SK-MEL-5 (cell line): ENCODE measurements around the genes ENSG00000237378 and KLHL1.

DNA sequence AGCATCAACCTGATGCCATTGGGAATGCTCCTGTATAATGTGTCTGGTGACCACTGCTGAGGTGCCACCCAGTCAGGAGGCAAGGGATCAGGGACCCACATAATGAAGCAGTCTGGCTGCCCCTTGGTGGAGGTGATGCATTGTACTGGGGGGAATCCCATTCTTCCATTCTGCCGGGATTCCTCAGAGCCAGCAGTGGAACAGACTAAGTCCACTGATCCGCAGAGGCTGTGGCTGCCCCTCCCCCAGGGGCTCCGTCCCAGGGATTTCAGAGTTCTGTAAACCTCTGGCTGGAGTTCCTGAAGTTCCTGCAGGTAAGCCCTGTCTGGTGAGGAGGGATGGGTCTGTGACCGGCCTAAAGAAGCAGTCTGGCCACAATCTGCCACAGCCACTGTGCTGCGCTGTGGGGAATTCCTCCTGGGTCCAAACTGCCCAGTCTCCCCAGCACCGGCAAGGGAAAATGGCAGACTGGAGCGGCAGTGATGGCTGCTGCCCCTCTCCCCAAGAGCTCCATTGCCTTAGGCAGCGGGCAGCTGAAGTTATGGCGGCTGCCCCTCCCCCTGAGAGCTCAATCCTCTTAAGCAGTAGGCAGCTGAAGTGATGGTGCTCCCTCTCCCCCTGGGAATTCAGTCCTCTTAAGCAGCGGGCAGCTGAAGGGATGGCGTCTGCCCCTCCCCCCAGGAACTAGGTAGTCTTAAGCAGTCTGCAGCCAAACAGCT lies 155.6 kb downstream of the PCDH17 start:
RAMPAGE:
- cytosol, long total RNA, result no peak
- long total RNA, result no peak
- nucleus, long total RNA, result no peak

RAMPAGE:
- cytosol, long total RNA, result no peak
- long total RNA, result no peak
- nucleus, long total RNA, result no peak
Measured at GRCh38 chr13:58301699-58301974, 670.1 kb downstream of the PCDH17 start.

GRCh38 chr13:59368701-59369171 lies 795.0 kb downstream of the DIAPH3 start:
RAMPAGE:
- cytosol, long total RNA, result no peak
- long total RNA, result no peak
- nucleus, long total RNA, result no peak

GRCh38 chr13:60405259-60405728 lies 8.3 kb downstream of the TDRD3 start:
RAMPAGE:
- cytosol, long total RNA, result no peak
- long total RNA, result no peak
- nucleus, long total RNA, result no peak

GRCh38 chr13:63746434-63746862 lies at the start of gene ENSG00000237378:
Gene ENSG00000237378 (plus strand): TSS chr13:63746741.
RAMPAGE:
- cytosol, long total RNA, result no peak
- long total RNA, result no peak
- nucleus, long total RNA, result no peak

DNA sequence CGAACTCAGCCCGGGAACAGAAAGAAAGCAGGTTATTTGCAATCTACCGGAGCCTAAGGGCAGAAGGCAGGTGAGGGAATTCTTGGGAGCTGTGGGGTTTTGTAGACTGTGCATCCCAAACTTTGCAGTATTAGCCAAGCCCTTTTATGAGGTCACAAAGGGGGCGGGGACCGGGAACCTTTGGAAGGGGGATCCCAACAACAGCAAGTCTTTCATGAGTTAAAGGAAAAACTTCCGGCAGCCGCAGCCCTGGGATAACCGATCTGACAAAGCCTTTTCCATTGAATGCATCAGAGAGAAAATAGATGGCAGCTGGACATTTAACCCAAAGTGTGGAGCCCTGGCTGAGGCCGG lies 5.3 kb upstream of the ENSG00000285566 start:
RAMPAGE:
- cytosol, long total RNA, result no peak
- long total RNA, result no peak
- nucleus, long total RNA, result no peak

GRCh38 chr13:65813842-65814041 lies 1416.4 kb downstream of the PCDH9 start:
RAMPAGE:
- cytosol, long total RNA, result no peak
- long total RNA, result no peak
- nucleus, long total RNA, result no peak

DNA sequence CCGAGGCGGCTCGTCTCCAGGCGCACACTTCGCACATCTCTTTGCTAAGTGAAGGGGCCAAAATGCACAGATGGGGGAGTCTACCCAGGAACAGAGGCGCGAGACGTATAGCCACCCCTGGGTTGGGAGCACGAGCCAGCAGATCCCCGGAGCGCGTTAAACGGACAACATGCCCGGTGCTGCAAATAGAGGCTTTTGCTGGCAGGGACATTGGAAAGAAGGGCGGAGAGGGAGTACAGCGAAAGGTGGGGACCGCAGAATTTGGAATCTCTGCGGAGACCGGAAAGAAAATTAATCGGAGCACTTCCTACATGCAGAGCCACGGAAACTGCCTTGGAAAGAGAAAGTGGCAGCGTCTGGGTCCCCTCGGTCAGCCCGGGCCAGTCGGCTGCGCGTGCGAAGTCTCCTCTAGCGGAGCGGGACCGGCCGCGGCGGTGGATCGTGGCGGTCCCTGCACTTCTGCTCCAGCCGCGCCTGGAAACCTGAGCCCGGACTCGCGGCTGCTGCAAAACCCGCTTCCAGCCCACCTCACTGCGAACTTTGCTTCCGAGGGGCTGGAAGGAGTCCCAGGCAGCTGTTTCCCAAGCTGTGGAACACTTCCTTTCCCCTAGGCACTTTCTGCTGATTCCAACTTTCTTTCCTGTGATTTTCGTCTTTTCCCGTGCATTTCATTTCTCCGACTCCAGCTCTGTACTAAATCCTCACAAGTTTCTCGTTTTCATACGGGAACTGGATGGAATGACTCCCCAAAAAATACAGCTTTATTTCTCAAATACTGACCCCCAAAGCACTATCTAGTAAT lies 844 bp upstream of the PCDH9 start:
RAMPAGE:
- cytosol, long total RNA, result no peak
- long total RNA, result no peak
- nucleus, long total RNA, result no peak

DNA sequence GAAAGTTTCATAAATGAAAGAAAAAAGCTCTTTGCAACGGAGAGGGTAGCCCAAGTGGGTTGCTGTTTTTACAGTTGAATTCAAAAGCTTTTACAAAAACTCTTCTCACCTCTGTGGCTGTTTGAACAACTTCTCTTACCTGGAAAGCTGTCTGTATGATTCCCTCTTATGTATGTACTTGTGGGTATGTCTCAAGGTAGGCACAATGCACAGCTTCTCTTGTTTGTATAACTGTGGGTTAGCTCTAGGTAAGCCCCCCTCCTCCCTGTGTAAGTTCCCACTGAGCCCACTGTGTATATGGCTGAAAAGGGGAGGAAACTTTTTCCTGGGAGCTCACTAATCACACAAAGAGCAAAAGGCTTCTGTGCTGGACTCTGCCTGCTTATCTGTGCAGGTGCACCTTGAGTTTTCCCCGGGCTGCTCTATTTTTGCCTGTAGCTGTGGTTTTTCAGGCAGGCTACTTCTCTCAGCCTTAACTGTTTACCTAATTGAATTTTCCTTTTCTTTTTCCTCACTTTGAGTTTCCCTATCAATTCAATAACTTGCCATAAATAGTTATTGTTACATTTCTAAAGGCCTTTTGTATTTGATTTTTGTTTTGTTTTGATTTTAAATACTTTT lies 424.3 kb downstream of the KLHL1 start:
RAMPAGE:
- cytosol, long total RNA, result no peak
- long total RNA, result no peak
- nucleus, long total RNA, result no peak

GRCh38 chr13:70108062-70108767 lies at the start of gene KLHL1:
Gene KLHL1 (minus strand): TSS chr13:70108452.
RAMPAGE:
- cytosol, long total RNA, result no peak
- long total RNA, result no peak
- nucleus, long total RNA, result no peak

DNA sequence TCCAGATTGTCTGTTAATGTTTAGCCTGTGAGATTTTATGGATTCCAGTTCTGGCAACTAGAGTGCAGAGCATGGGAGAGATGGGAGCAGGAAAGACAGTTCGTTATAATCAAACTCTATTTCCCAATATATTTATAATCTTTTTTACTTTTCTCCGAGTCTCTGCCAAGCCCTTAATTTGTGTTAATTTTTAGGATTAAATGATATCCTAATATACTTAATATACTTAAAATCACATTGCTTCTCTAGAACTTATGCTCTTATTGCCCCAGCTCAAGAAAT lies 272.7 kb upstream of the KLHL1 start:
RAMPAGE:
- cytosol, long total RNA, result no peak
- long total RNA, result no peak
- nucleus, long total RNA, result no peak

DNA sequence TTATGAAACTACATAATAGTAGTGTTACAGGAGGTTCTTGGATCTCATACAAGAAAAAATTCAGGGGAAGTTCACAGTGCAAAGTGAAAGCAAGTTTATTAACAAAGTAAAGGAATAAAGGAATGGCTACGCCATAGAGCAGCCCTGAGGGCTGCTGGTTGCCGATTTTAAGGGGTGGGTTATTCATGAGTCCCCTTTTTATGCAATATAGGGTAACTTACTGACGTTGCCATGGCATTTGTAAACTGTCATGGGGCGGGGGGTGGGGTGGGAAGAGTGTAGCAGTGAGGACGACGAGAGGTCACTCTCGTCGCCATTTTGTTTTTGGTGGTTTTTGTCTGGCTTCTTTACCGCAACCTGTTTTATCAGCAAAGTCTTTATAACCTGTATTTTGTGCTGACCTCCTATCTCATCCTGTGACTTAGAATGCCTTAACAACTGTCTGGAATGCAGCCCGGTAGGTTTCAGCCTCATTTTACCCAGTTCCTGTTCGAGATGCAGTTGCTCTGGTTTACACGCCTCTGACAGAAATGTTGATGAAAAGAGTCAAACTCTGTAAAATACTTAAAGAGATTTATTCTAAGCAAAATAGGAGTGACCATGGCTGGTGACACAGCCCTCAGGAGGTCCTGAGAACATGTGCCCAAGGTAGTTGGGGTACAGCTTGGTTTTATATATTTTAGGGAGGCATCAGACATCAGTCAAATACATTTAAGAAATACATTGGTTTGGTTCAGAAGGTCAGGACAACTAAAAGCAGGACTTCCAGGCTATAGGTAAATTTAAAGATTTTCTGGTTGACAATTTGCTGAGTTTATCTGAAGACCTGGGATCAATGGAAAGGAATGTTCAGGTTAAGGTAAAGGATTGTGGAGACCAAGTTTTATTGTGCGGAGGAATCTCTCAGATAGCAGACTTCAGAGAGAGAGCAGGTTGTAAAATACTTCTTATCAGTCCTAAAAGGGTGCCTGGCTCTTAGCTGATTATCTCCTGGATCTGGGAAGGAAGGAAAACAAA lies 851.9 kb downstream of the DACH1 start:
RAMPAGE:
- cytosol, long total RNA, result no peak
- long total RNA, result no peak
- nucleus, long total RNA, result no peak

DNA sequence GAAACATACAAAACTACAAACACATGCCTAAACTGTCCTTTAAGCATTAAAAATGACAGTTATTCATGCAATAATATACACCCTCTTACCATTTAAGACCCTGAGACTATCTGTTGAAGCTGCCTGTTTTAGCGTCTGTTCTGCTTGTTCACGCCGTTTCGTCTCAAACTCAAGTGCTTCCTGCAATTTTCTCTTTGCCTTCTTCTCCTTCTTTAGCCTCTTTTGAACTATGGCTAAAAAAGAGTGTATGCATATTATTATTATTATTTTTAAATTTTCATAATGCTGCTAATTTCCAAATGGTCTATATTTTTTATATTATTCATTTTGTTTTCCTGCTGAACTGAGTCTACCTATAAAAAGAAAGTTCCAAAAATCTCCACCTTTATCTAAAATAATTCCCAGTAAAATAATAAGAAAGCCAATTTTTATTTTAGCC lies 391.4 kb downstream of the DACH1 start:
RAMPAGE:
- cytosol, long total RNA, result no peak
- long total RNA, result no peak
- nucleus, long total RNA, result no peak

DNA sequence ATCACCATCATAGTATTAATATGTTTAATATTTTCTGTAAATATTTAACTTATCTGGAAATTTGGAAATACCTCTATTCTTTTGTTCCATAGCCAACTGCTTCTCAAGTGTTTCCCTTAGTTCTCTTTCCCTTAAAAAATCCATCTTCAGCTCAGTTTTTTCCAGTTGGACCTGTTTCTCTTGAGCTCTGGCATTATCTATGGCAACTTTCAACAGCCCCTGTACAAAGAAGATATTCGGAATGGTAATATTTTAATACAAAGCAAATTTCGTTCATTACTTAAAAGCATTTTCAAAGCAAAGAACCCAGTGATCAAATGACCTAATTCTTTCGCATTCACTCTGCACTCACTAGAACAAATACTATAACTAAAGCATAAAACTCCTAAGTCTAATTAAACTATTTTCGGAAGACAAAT lies 387.9 kb downstream of the DACH1 start:
RAMPAGE:
- cytosol, long total RNA, result no peak
- long total RNA, result no peak
- nucleus, long total RNA, result no peak

GRCh38 chr13:72537938-72538192 lies 189.6 kb downstream of the MZT1 start:
RAMPAGE:
- cytosol, long total RNA, result no peak
- long total RNA, result no peak
- nucleus, long total RNA, result no peak

GRCh38 chr13:73060826-73061402 lies 2.1 kb downstream of the KLF5 start:
RAMPAGE:
- cytosol, long total RNA, result no peak
- long total RNA, result no peak
- nucleus, long total RNA, result no peak

RAMPAGE:
- cytosol, long total RNA, result no peak
- long total RNA, result no peak
- nucleus, long total RNA, result no peak
Measured at GRCh38 chr13:73235280-73235606, 176.4 kb downstream of the KLF5 start.

RAMPAGE:
- cytosol, long total RNA, result no peak
- long total RNA, result no peak
- nucleus, long total RNA, result no peak
Measured at GRCh38 chr13:73294165-73294515, 235.3 kb downstream of the KLF5 start.

GRCh38 chr13:73536981-73537334 lies 478.2 kb downstream of the KLF5 start:
RAMPAGE:
- cytosol, long total RNA, result no peak
- long total RNA, result no peak
- nucleus, long total RNA, result no peak

DNA sequence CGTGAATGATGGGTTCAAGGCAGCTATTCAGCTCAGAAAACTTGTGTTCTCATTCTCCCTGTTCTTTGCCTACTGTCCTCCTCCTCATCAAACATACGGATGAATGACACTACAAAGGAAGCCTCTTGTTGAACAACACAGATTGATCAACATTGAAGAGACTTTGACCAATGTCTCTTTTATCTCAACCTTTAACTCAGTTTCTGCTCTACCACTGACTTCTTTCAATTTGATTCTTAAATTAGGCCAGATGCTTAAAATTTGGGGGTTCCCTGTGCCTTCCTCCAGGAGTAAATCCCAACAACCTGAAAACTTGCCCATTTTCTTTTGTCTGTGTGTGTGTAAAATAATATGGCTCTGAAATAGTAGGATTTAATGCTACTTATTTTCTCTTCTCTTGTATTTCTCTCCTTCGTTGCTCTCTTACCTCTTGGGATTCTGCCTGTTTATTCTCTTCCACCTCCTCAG lies 1103.4 kb downstream of the KLF5 start:
RAMPAGE:
- cytosol, long total RNA, result no peak
- long total RNA, result no peak
- nucleus, long total RNA, result no peak